Metanephros (tissue), 2 donors: Measurements from ENCODE around the gene WIPF1.

DNA sequence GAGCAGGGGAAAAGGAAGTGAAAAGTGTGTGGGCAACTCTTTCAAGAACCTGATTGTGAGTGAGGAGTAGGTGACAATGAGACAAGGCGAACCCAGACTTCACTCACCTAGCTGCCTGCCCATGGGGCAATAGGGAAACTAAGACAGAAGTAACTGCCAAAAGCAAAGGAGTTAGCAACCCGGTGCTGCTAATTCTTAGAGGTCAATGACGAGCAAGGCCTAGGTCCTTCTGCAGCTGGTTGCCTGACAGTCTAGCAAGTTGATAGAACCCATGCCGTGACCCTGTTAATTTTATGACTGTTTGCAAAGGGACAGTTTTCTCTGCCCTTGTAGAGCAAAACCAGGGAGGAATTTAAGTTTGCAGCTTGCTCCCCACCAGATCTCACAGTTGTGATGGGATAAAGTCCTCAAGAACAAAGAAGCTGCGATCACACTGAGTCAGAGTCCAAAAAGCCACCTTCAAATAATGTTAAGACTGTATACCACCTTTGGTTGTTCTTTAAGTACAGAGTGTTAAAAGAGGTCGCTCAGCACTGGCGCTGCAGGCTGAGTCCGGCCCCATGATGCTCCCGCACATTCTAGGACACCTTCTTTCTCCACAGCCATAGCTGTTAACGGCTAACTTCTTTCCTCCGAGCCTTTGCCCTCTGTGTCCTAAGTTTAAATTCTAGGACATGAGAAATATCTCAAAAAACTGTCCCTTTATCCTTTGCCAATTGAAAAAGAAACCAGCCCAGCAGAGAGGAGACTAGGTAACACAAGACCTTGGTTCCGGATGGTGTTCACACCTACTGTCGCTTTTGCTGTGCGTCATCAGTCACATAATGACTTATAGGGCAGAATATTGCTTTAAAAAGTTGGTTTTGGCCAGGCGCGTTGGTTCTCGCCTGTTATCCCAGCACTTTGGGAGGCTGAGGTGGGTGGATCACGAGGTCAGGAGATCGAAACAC, 66.5 kb downstream of the SP3 start:
- RAMPAGE, long total RNA: no peak

DNA sequence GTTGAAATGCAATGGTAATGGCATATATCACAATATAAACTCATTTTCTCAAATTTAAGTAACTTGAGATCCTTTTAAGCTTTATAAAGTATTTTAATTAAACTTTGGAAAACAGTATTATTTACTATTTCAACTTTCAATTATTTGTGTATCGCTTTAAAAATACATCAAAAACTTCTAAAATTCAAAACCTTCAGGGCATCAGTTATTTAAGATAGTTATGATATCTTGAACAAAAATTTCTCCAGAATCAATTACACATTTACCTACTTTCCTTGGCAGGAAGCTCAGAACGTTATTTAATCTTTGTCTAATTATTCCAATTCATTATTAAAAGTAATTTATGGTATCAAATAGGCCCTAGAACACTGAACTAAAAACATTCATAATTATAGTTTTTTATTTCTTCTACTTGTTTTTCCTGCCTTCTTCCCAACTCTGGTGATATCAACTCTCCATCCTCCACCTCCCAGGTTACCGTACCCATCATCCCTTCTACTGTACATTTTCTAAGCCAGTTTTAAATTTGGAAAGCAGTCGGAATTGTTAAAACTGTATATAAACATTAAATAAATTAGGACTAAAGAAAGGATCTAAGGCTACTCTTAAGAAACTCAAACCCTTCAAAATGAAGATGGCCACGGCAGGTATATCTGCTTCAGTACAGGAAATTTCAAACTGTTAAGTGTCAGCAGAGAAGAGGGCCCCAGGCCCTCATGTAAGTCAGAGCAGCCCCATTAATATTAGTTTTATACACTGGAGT, 37.4 kb downstream of the SP3 start:
- RAMPAGE, long total RNA: no peak

GRCh38 chr2:173963800-173964822, 1.1 kb downstream of the SP3 start:
- RAMPAGE, long total RNA: no peak

DNA sequence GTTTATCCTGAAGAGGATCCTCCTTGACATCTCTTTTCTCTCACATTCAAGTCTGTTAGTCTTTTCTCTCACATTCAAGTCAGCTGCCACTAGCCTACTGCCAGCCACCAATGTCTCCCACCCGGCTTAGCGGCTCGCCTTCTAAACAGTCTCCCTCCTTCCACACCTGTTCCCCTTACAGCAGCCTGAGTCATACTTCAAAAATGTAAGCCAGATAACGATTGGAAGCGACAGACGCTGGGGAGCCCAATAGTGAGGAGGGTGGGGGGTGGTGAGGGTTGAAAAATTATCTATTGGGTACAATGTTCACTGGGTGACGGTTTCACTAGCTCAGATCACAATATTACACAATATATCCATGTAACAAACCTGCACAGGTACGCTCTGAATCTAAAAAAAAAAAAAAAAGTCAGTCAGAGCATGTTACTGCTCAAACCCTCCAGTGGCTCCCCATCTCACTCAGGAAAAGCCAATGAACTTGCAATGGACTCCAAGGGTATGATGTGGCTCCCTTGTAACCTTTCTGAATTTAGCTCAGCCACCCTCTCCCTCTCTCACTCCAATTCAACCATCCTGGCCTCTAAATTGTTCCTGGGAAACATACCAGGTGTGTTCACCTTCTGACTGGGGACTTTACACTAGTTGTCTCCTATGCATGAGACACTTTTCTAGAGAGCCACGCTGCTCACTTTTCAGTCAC, 38.9 kb upstream of the SP3 start:
- RAMPAGE, long total RNA: no peak

GRCh38 chr2:174036469-174036846, 71.3 kb upstream of the SP3 start:
- RAMPAGE, long total RNA: no peak

DNA sequence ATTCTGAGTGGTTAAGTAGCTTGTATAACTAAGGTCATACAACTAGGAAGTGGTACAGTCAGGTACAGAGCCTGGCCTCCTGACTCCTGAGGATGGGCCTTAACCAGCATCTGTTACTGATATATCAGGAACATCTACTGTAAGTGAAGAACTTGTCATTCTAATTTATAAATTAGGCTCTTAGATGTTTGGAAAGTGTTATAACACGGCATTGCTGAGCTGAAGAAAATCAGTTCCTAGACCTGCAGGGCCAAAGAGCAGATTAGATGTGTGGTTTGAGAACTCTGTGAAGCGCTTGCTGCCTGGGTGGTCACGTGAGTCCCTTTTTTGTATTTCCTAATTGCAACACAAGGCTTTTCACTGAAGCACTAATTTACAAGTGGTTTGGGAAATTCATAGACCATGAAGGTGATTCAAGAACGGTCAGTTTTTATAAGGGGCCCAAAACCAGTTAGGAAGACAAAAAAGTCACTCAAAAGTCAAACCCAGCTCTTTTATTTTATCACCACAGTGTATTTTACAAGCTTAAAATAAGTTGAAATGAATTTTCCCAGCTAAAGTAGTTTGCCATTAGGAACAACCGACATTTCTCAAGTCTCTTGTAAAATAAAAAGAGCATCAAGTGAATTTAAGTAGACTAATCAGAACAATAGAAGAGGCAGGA, 106.9 kb upstream of the SP3 start:
- RAMPAGE, long total RNA: no peak

DNA sequence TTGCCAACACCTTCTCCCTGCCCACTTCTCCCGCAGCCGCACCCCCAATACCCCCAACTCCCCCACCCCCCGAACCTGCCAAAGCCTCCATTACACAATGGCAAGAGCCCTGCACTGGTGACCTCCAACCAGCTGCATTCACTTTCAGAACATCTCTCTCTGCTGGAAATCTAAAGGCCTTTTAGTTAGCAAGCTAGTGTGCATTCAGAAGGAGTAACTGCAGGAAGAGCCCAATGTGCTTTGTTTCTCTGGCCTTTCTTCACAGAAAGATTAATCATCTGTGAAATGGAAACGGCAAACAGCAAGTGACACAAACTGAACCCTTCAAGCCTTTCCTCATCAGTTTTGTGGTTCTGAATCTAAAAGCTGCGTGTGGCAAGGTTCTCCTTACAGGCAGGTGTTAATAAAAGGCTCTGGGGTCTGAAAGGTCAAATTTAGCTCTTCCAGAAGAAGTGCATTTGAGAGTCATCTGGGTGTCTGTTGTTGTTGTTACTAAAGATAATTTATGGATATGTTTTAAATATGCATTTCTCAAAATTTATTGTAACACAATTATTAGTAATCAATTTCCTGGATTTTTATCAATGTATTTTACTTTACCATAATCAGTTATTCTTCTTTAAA, 124.0 kb downstream of the OLA1 start:
- RAMPAGE, long total RNA: no peak

GRCh38 chr2:174229323-174229819, 19.0 kb downstream of the OLA1 start:
- RAMPAGE, long total RNA: no peak

DNA sequence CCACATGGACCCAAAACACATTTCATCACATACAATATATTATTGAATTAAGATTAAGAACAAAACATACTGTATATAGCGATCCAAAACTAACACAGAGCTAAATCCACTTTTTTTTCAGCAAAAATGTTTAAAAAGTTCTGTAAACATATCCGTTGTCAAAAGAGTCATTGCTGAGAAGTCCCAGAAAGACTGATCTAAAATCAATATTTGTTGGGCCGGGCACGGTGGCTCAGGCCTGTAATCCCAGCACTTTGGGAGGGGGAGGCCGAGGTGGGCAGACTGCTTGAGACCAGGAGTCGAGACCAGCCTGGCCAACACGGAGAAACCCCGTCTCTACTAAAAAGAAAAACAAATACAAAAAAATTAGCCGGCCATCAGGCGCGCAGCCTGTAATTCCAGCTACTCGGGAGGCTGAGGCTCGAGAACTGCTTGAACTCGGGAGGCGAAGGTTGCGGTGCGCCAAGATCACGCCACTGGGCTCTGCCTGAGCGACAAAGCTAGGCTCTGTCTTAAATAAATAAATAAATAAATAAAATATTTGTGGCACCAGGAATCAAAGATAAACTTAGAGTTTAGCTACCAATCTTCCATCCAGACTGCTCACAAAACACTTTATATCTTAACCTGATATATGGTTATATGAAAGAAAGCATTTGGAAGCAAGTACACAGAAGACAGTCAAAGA, 1.3 kb downstream of the OLA1 start:
- RAMPAGE, long total RNA: no peak

- RAMPAGE, long total RNA: no peak
Measured at GRCh38 chr2:174348555-174349023, 13.8 kb downstream of the SP9 start.

GRCh38 chr2:174594216-174595054, 3.2 kb downstream of the WIPF1 start:
- RAMPAGE, long total RNA: no peak

GRCh38 chr2:174597507-174598100, at the start of gene WIPF1:
WIPF1 (minus strand) TSS chr2:174597804.
- RAMPAGE, long total RNA: no peak

DNA sequence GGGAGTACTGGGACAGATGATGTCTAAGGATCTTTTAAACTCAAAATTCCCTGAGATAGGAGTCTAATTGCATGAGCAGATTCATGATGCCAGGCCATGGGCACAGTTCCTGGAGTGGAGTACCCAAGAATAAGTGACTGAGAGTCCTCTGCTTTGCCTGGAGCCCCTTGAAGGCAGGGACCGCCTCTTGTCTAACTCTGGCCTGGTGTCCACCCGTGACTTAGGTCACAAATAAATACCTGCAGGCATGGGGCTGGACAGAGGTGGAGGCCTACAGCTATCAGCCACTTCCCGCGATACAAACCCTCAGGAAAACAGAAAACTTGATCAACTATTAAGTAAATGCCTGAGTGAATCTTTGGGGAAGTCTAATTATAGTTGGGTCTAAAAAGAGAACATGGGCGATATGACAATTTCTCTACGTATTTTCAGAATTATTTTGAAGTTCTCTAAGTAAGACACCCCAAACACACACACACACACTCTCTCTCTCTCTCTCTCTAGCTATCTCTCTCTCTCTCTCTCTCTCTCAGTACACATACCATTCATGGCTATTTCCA, 1.8 kb upstream of the WIPF1 start:
- RAMPAGE, long total RNA: no peak

- RAMPAGE, long total RNA: no peak
Measured at GRCh38 chr2:174608145-174608867, 10.7 kb upstream of the WIPF1 start.

DNA sequence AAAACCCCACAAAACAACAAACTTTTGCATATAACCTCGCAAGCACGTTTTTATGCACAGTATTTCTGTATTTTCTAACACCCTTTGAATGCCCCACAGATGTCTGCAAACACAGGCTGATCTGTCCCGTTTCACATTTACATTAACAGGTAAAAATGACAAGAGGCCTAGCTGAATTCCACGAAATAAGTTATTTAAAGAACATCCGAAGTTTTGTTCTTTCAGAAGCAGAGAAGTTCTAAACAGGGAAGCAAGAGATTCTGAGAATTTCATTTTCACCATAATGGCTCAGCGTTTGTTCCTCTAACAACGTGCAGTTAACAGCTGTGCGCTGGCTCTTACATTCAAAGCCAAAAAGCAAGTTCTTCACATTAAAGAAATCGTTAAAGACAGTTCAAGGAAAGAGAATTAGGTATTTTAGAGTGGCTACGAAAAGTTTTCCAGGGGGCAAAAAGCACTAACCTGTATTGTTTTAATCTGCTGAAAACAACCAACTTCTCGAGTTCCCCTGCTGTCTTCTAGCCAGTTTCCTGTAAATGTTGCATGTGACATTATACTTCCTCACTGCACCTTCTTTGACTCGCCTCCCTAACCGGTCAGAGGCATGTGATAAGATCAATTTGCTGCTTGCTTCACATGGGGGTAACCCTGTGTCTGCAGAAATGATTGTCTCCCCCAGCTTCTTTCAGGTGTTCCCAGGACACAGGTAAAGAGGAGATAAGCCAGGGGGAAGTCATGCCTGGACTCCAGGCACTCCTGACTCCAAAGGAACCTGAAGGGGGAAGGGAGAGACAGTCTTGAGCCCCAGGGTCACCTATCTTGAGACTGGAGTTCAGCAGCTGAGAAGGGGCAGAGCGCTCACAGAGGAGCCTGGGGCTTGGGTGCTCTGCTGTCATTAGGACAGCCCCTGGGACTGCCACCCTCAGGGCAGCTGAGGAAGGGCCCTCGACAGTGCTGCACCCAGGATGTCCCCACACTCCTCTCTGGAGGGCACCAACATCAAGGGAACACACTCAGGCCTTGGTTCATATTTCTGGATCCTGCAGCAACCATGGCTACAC, 36.8 kb upstream of the WIPF1 start:
- RAMPAGE, long total RNA: no peak

DNA sequence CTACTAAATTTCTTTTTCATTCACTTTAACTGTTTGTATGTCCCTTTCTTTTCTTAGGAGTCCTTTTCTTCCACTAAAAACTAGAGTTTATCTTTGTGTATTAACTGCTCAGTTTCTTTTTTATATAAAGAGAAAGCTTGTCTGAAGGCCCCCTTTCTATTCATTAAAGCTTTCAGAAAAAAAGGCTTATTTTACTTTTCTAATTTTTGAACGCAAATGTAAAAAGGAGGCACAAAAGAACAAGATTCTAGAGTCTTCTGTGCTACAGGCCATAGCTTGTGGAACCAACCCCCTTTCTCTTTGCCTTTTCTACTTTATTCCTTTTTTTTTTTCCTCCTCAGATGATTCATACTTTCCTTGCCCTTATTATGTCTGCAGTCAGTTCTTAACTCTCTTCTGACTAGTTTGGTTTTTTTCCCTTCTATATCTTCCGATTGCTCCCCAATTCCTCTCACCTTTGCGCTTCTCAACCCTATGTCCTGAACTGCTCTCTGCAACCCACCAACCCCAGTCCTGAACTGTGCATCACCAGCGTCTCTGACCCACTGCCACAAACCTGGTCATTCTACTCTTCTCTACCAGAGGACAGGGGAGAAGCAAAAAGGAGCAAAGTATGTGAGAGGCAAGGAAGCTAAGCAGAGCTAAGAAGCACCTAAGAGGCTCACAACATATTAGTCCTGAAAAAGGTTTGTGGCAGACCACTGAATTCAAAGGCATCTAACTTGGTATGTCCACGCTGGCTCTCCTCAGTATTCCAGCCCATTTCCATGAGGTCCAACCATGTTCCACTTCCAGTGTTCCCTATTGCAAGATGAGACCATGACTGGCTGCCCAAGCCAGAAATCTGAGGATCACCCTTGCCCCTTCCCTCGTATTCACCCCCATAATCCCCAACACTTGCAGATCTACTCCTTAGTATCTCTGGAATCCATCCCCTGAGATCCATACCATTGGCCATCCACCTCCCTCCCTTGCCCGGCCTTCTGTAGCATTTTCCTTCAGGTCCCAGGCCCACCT, 57.0 kb upstream of the WIPF1 start:
- RAMPAGE, long total RNA: no peak

DNA sequence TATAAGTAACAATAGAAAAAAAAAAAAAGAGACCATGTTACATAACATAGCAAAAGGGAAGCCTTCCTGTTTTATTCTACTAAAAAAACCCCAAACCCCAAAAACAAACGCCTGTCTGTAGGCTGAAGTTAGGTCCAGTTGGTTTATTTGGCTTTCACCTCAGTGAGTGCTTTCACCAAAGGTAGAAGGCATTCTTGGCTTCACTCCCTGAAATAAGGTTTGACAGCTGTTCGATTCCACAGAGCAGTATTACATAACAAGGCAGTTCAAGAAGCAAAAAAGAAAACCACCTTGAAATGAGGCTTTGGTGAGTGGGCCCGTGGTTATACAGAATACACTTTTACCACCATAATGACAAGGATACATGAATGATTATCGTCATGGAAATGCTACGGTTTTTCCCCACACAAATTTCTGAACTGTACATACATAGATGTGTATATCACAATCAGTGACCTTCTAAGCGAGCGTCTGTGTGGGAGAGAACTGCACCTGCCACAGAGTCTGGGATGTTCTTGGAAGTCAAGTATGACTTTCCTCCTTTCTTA, 80.0 kb upstream of the CHRNA1 start:
- RAMPAGE, long total RNA: no peak

- RAMPAGE, long total RNA: no peak
Measured at GRCh38 chr2:175004178-175004847, 868 bp downstream of the CHN1 start.

DNA sequence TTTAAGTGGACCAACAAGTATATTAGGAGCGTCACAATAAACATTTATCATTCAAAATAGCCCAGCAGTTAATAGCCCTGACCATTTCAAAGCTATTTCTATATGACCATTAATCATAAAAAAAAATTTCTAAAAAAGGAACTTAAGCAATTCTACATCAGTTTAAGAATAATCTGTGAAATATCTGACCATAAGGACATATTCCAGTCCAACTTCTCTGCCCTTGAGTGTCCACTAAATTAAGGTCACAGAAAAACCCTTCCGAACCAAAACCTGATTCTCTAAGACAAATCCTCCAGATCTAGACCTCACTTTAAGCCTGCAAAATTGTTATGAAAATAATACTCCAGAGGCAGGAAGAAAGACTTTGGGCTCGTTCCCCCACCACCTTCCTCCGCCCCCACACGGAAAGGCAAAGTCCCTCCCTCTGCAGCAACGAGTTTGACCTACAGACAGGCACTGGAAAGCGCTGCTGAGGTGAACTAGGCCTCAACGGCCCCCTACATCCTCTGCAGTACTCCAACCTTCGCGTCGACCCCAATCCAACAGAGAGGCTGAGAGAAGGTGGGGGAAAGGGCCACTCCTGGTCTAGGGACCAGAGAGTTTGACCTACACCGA, 893 bp downstream of the ATP5MC3 start:
- RAMPAGE, long total RNA: no peak

DNA sequence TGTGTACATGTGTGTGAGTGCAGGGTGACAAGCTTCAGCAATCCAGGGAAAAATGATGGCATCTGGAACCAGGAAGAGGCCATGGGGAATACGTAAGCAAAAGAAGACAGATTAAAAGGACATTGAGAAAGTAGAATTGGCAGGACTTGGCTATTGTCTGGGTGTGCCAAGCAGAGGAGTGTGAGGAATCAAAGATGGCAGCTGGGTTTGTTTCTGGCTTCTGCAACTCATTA, 214.2 kb downstream of the LNPK start:
- RAMPAGE, long total RNA: no peak